Epithelial cell of esophagus (primary cell): ENCODE measurements around a stretch of chr12.

DNA sequence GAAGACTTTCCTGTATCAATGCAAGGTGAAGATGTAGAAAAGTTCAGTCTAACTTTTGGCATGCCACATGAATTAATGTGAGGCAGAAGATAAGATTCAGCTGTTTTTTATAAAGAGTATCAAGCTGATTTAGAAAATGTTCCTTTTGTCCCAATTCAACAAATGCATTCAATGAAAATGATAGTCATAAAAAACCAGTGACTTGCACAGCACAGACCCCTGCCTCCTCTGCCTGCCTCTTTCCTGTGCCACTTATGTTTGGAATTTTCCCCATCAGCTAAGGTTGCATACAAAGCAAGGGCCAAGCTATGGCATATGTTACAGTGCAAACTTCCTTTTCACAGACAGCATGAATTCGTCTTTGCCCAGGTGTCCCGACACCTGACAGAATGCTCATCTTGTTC lies 53.4 kb upstream of the CORO1C start:
- RRBS: no CpG with 5 or more reads among the region's 2 CpGs

DNA sequence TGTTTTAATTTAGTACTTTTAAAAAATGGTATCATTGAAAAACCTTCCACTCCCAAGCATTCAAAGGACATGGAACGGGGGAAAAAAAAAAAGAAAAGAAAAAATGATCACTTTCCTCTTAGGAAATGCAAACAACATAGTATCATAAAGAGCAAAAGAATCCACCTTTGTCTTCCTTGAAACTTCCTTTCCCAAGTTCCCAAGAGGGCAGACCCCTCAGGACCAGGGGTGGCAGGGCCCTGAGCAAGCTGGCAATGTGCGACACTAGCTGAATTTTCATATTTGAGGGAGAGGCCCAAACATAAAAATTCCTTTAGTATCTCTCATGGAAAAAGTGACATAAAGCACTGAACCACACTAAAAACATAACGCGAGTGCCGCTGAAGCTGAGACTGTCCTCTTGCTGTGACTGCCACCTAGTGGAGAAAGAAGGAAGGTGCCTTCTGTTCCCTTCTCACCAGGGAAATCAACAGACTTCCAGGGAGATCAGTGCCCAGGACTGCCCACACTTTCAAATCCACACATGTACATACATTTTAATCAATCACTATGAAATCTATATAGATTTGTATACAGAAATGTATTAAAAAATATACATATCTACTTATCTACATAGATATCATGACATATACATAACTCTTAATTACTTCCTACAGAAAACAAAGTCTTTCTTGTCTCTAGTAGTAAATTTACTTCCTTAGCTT lies 53.9 kb downstream of the SSH1 start:
- RRBS: no CpG with 5 or more reads among the region's 5 CpGs

GRCh38 chr12:108820585-108821148 lies 36.7 kb downstream of the SSH1 start:
- RRBS: no CpG with 5 or more reads among the region's 6 CpGs

DNA sequence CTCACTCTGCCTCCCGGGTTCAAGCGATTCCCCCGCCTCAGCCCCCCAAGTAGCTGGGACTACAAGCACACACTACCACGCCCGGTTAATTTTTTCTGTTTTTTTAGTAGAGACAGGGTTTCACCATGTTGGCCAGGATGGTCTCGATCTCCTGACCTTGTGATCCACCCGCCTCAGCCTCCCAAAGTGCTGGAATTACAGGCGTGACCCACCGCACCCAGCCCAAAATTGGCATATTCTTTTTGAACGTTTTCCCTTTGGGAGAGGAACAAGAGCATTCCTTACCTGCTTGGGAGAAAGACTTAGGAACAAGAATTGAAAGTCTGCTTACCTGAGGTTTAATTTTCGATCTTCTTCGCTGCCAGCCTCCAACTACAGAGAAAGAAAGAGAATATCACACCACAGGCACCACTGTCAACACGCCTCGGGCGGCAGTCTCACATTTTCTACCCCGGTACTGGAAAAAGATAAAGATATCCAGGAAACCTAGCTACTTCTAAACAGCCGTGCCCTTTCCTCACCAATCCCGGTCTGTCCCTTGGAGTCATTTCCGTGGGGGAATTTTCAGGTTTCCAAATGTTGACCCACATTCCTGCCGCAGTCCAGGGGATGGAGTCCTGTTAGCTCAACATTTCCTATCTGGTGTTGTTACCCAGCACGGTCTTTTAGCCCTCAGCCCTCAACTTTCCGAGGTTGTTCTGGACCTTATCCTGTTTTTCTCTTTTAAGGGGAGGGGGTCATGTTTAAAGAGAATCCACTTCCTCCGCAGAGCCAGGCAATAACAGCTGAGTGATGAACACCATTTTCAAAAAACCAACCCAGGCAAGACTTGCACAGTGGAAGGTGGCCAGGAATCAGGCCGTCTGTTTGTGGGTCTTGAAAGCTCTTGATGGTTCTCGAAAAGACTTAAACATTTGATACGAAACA lies 4.8 kb downstream of the SSH1 start:
- RRBS: 71% methylated on average over 2 of the region's 26 CpGs

DNA sequence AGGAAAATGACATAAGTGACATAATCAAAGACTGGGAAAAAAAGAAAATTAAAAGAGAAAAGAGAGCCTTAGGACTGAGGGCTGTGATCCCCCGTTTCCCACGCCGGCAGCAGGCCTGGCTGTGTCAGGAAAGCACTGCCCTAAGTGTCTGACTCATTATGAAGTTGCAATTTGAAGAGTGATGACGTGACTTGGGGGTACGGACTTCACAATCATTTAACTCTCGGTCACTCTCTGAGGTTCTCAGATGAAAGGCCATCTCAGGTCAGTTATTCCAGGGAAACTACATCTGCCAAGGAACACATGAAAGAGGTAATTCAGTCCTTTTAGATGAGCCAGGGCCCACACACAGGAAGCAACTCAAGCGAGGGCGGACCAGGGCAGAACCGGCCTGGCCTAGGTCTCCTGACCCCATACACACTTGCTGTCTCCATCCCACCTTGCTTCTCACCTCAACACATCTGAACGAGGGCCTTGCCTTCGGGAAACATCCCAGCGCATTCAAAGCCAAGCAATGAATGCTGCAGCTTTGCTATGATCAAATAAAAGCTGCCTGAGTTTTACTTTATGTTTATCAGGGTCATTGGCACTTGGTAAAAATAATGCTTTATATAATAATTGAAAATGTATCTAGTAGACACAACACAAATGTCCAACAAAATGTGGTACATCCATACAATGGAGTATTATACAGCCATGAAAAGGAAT lies 2.8 kb downstream of the SSH1 start:
- RRBS: no CpG with 5 or more reads among the region's 12 CpGs

DNA sequence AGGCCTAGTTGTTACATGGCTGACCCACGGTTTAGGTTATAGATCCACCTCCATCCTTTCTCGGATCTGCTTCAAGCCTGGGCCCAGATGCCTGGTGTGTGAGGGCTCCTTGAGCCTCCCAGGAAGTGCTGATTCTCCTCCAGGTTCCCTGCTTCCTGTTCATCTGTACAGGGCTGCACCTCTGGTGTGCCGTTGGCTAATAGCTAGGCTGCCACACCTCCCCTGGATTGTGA lies 16.8 kb downstream of the USP30 start:
- RRBS: no CpG with 5 or more reads among the region's 3 CpGs

DNA sequence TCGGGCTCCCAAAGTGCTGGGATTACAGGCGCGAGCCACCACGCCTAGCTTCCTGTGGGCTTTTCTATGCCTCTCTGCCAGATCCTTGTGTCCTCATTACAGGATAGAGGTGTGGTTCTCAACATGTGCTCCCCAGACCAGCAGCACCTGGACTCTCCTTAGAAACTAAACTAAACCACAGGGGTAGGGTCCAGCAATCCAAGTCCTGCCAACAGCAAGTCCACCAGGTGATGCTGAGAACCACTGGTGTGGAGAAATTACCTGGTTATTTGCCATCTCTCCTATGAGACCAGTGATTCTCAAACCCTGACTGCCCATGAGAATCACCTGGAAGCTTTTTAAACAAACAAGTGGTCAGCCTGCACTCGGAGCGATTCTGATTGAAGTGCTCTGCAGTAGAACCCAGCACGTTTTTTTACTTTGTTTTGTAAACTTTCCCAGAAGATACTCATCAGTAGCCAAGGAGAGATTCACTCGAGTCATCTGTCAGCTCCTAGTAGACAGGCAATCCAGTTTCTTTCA lies 1.4 kb downstream of the ALKBH2 start:
- RRBS: no CpG with 5 or more reads among the region's 8 CpGs

DNA sequence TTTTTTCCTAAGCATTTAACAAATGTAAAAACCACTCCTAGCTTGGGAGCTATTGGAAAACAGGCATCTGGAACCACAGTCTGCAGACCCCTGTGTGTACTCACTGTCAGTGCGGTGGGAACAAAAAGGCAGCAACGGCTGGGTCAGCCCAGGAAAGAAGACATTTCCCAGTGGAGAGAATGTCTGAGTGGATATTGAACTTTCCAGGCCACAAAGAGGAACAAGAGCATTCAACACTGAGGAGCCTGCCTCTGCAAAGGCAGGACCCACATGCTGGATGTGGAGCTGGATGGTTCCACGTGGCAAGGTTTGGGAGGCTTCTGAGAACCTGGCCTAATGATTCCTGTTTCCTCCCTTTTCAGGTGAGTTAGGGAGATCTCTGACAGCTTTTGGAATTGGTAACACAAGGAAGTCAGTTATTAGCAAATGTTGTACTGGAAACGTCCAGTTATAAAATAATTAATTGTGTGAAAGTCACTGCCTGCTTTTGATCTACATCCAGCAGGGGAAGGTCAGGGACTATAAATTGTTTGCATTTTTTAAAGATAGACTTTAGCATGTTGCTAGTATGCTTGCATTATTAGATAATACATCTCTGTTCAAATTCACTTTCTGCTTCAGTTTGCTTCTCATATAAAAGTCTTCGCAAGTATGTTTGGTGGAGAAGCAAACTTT lies 3.2 kb upstream of the ACACB start:
- RRBS: no CpG with 5 or more reads among the region's 5 CpGs

GRCh38 chr12:109222265-109222474 lies 86.9 kb downstream of the FOXN4 start:
- RRBS: no CpG with 5 or more reads among the region's 4 CpGs

DNA sequence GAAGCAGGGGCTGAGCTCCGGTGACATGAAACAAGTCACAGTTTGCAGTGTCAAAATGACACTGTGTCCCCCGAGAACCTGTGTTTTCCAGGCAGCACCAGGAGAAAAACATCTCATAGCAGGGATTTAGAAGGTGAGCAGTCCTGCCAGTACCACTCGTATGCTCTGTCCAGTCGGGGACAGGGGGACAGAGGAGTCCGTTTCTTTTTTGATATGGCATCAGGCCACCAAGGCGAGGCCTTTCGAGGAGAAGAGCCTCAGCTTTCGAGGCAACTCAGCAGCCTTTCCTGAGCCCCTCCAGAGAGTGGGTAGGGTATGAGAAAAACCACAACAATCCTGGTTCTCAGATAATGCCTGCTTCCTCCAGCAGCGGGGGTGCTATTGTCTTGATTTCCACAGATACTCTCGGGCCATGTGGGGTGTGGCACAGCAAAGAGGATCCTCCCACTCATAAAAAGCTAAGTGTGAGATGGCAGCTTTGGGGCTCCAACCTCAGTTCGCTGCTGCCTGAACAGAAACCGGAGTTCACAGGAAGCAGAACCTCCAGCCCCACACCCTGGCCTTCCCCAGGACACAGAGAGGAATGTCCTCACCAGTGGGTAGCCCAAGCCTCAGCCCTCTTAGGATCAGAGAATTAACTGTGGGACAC lies 9.3 kb downstream of the KCTD10 start:
- RRBS: no CpG with 5 or more reads among the region's 12 CpGs

- RRBS: no CpG with 5 or more reads among the region's 19 CpGs
Observed at GRCh38 chr12:109520822-109521799, 43.7 kb downstream of the UBE3B start.

DNA sequence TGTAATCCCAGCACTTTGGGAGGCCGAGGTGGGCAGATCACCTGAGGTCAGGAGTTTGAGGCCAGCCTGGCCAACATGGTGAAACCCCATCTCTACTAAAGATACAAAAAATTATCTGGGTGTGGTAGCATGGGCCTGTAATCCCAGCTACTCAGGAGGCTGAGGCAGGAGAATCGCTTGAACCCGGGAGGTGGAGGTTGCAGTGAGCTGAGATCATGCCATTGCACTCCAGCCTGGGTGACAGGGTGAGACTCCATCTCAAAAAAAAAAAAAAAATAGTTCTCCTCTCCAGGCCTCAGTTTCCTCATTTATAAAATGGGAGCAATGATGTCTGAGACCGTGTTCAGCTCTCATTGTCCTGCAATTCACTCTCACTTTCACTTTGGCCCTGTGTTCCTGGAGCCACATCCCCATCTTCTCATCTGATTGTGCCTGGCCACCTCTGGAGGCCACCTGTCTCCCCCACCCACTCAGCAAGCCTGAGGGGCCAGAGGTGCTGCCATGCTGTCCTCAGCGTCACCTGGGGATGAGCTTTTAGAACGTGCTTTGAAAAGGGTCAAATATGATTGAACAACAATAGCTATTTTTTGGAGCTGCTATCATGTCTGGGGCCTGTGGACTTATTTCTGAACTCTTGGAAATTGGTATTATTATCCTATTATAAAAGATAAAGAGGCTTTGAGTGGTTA lies 21.0 kb downstream of the MMAB start:
- RRBS: no CpG with 5 or more reads among the region's 6 CpGs

DNA sequence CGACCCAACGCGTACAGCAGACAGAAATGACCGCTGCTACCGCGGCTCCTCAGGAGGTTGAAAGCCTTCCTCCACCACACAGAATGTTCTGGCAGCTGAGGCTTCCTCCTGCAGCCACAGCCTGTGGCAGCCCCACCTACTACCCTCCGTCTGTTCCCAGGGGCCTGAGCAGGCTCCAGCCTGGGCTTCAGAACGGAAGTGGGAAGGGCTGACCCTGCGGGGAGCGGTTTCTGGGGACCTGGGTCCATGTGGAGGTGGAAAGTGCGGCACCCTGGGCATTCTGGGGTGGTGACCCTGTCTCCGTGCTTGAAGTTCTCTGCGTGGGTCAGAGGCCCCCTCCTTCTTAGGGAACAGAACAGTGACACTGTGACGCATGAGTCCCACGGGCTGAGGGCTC lies 9.7 kb downstream of the MMAB start:
- RRBS: no CpG with 5 or more reads among the region's 15 CpGs

DNA sequence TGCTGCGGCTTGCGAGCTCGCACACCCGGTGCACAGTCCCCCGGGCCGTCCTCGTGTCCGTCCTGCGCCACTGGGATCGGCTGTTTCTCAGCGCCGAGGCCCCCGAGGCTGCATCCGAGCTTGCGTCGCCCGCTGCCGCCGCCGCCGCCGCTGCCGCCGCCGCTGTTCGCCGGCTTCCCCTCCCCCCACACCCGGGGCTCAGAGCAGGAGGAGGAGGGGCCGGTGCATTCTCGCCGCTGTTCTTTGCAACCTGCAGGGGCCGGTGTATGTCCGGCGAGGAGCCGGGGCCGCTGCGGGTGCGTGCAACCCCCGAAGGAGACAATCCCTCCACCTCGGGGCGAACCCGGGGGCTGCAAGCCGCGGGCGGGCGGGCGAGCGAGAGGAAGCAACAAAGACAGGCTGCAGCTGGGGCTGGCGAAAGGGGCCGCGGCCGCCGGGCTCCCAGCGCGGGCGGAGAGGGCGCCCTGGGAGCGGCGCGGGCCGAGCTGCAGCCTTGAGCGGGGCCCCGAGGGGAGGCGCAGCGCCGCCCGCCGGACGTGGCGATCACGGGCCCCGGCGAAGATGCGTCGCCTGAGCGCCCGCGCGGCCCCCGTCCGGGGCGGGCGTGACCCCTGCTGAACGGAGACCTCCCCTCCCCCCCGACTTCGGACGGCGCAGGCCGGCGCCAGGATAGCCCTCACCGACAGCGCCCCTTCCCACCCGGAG lies 595 bp downstream of the FAM222A start:
- RRBS: 2% methylated on average over 56 of the region's 93 CpGs

GRCh38 chr12:109715977-109716909 lies 2.6 kb downstream of the FAM222A start:
- RRBS: no CpG with 5 or more reads among the region's 22 CpGs

DNA sequence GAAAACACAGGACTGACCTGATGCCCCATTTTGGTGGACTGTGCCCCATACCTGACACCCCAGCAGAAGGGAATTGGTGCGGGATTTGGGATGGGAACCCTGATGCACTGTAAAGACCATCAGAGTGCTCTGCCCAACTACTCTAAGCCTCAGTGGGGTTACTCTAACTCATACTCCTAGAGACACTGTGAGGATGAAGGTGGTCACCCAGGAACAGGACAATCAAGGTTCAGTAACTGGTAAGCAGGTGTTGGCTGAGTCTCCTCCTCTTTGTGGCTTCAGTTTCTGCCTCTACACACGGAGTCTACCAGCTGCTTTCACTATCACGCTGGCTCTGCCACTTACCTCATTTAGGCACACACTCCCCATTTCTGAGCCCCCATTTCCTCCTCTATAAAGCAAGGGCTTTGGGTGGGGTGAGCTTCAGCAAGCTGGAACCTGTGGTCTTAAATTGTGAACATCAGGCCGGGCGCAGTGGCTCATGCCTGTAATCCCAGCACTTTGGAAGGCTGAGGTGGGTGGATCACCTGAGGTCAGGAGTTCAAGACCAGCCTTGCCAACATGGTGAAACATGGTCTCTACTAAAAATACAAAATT lies 7.3 kb upstream of the TCHP start:
- RRBS: no CpG with 5 or more reads among the region's 5 CpGs

- RRBS: 0% methylated on average over 5 of the region's 15 CpGs
Observed at GRCh38 chr12:109900739-109901354, 773 bp downstream of the TCHP start.

DNA sequence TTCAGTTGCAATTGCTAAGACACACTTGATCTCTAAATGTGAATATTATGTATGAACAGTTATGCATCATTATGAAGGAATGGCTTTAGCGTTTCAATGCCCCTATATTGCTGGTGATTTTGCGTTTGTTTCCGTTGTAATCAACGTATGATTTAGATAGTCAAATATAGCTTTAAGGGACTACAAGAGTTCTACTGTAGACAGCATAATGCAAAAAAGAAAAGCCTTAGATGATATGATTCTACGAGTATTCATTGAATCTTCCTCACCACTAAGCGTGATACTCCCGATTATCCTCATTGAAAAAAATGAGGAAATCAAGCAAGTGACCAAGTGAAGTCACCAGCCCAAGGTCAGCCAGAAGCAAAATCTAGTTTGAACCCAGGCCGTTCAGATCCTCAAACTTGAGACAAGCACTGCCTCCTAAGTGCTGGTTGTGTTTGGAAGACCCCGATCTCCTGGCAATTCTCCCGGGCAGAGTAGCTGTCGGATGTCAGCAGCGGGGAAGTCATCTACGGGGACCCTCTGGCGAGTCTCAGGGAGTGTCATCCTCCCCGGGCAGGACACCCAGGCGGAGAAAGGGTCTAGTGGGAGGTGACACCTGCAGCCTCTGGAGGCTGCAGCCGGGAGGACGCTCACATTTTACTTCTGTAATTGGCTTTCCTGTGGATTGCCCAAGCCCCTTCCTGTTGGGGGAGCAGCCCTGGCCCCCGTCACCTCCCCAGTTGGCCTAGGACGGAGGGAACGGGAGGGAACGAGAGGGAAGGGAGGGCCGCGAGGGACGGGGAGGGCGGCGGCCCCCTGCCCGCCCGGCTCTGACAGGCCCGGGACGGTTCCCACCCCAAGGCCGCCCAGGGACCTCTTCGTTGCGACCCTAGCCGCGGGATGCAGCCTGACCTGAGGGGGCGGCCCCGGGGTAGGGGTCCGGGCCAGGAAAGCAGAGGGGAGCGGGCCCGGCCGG lies 686 bp downstream of the GIT2 start:
- RRBS: 1% methylated on average over 14 of the region's 42 CpGs

DNA sequence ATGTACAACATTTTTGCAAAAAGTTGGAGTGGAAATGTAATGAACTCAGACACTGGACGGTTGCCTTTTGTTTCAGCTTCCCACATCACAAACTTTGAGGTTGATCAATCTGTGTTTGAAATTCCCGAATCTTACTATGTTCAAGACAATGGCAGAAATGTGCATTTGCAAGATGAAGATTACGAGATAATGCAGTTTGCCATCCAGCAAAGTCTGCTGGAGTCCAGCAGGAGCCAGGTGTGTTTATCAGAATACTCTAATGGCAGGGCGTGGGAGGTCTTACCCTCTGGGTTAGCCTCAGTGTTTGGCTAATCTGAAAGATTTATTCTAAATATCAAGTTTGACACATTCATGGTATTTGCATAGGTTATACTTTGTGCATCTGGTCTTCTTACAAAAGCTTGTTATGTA lies 14.6 kb downstream of the C12orf76 start:
- RRBS: no CpG with 5 or more reads among the region's 4 CpGs